ENCODE data around the gene BCL11A.

DNA sequence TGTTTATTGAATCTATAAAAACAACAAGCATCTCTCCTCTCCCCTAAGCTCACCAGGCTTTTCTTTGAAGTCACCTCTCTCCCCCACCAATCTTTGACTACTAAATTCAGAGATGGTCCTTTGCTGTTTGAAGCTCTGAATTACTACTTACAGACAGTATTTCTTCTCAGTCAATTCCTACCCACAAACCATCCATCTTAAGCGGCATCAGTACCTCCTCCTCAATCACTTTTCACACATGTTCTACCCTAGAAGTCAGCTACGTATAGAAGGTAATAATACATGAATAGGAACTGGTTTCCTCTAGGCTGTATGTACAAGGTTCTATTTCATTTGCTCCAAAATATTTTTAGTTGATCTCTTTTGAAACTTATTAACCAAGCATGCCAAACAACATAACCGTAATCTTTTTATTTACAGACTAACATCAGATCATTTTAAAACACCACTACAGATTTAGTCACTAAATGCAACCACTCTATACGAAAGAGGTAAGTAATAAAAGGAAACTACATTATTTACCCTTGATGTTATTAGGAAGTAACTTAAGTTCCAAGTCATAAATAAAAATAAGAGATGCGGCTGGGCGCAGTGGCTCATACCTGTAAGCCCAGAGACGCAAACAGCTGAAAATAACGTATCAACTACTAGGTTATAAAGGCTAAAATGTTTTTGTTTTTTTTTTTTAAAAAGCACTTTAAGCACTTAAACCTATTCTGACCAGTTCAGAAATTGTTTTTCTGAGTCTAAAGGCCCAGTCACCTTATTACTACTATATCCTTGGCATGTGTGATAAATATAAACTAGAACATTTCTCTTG lies 69.4 kb downstream of the RTN4 start:
- RRBS, result no CpG with 5 or more reads among the region's 8 CpGs

GRCh38 chr2:55102142-55102751 lies 52.0 kb upstream of the RTN4 start:
- RRBS, result no CpG with 5 or more reads among the region's 4 CpGs

- RRBS, result no CpG with 5 or more reads among the region's 9 CpGs
These were observed 70.4 kb upstream of the RTN4 start for GRCh38 chr2:55120455-55121291.

DNA sequence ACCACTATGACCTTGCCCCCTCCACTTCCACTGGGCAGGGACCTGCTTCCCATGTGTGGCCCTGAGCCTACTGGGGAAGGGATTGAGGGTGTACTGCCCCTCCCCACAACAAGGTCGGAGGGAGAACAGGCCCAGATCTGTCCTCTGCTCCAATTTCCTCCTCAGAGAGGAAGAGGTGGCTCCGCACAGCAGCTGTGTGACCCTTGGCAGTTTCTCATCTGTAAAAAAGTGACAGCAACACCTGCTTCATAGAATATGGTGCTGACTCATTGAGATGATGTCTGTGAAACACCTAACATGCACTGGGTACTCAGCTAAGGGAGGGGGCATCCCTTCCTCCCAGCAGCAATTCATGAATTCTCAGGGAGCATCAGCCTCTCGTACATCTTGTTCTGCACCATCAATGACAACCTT lies 72.8 kb downstream of the CLHC1 start:
- RRBS, result no CpG with 5 or more reads among the region's 3 CpGs

- RRBS, result no CpG with 5 or more reads among the region's 2 CpGs
These were observed 62.3 kb downstream of the CCDC88A start for GRCh38 chr2:55357195-55357928.

- RRBS, result no CpG with 5 or more reads among the region's 6 CpGs
These were observed 8.7 kb upstream of the PPP4R3B start for GRCh38 chr2:55625948-55626733.

DNA sequence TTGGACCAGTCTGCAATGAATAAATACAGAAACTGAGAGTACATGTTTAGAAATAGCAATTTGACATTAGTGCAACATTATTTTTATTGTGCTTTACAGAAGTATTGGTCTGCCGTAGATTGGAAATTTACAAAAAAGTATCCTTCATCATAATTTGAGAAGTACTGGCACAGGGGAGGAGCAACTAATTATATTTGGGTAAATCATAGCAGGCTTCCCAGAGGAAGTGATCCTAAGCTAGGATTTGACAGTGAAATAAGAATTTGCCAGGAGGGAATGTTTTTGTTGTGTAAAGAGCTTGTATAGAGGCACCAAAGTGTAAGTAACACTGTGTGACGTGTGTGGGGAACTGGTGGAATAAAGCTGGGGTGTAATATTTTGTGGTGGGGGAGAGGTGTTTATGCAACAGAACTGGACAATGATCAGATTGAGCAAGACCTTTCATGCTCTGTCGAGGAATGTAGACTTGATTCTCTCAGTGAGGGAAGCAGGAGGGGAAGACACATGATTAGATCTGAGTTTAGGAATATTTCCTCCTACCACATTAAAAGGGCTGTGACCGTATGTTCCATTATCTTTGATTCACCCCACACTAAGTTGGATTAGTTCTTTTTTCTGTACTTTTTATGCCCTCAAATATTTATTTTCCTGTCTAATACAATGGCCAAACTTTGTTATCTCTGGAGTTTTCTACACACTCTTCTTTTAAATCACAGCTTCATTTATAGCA lies 43.7 kb downstream of the EFEMP1 start:
- RRBS, result no CpG with 5 or more reads among the region's 4 CpGs

- RRBS, result no CpG with 5 or more reads among the region's 1 CpG
These were observed 25.7 kb downstream of the FANCL start for GRCh38 chr2:58215491-58215773.

DNA sequence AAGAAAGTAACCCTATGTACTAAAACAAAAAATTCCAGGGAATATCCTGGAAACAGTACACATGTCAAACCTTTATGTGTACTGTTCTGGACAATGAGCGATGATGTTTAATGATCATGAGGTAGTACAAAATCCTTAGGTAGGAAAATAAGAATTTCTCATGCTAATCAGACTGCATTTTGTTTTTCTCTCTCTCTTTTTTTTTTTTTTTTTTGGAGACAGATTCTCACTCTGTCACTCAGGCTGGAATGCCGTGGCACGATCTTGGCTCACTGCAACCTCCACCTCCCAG lies 233.1 kb upstream of the FANCL start:
- RRBS, result no CpG with 5 or more reads among the region's 3 CpGs

GRCh38 chr2:58925670-58925957 lies 684.5 kb upstream of the FANCL start:
- RRBS, result no CpG with 5 or more reads among the region's 4 CpGs

DNA sequence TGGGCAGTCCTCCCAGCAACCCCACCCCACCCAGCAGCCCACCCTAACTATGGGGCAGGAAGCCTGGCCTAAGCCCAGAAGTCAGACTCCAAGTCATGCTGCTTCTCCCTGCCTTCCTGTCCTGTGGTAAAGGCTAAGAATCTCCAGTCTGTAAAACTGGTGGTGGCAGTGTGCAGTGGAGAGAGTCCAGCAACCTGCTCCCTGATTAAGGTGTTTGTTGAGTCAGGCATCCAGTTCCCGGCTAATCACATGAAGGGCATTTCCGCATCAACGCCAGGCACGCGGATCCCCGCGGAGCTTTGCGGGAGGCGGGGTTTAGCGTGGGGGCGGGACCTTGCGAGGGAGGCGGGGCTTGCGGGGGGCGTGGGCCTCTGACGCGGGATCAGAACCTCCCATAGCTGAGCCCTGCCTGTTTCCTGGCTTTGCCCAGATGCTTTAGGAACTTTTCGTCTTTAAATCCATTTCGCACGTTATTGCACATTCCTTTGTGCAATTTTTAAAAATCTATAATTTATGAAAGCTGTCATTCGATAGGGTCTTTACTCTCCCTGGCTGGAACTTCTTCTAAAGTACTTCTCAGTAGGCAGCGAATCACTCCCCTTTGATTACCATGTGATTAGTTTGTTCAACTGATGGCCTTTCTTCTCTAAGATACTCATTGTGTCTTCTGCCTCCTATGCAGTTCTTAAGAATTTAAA lies 255.7 kb downstream of the BCL11A start:
- RRBS, result no CpG with 5 or more reads among the region's 22 CpGs

GRCh38 chr2:60521711-60522252 lies 31.7 kb downstream of the BCL11A start:
- RRBS, result no CpG with 5 or more reads among the region's 6 CpGs

DNA sequence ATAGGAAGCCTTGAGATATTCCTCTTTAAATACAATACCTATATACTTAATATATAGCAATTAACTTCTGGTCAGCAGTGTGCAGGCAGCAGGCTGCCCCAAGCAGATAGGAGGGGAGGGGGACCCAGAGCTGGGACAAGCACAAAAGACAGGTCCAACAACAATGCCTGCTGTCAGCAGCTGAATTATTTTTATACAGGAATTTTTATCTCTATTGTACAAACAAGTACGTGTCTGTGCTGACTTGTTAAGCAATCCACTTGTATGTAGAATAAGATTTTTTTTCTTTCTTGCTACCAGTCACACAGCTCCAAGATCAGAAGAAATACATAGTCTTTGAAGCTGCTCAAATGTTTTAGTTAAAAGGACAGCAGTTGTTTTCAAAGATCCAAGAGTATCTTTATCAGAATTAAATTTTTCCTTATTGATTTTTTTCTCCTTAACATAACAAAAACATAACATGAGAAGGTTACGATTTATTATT lies 16.7 kb downstream of the BCL11A start:
- RRBS, result no CpG with 5 or more reads among the region's 2 CpGs

DNA sequence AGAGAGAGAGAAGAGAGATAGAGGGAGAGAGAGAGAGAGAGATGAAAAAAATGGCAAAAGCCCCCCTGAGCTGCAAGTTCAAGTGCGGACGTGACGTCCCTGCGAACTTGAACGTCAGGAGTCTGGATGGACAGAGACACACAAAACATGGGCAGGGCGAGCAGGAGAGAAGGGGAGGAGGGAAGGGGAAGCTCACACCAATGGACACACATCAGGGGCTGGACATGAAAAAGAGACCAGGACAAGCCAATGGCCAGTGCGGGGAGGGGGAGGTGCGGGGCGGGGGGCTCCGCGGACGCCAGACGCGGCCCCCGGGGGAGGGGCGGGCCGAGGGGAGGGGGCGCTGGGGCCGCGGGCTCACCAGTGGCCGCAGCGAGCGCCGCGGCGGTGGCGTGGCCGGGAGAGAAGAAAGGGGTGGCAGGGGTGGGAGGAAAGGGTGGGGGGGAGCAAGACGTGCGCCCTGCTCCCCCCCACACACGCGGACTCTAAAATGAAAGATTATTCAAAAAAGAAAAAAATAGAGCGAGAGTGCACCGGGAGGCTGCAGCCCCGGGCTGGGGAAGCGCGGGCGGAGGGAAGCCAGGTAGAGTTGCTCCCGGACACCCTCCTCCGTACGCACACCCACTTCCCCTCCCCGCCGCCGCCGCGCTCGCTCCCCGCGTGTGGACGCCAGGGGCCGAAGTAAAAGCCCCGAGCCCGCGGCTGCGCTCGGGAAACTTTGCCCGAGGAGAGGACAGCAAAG lies at the start of gene BCL11A:
Gene BCL11A, minus strand, starts transcription at position 138 of the 742 bp plus-strand sequence.
- RRBS, result 3% methylated on average over 17 of the region's 57 CpGs

DNA sequence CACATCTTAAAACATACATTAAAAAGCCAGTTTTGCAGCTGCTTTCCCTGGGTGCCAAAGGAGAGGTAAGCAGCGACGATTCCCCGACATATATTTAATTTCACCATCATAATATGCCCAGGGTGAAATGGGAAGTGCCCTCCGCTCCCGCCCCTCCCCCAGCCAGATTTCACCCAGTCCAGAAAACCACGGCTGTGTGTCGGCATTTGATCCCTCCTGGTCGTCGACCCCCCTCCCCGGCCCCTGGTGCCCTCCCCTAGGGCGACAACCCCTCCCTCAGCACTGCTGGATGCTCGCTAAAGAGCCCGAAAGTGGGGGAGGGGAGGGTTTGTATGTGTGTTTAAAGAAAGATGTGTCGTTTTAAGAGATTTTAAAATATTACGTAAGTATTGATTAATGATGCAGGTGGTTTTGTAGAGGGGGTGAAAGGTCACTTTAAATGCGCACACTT lies 3.2 kb upstream of the BCL11A start:
- RRBS, result no CpG with 5 or more reads among the region's 16 CpGs

- RRBS, result no CpG with 5 or more reads among the region's 4 CpGs
These were observed 17.7 kb downstream of the REL start for GRCh38 chr2:60898939-60899524.

DNA sequence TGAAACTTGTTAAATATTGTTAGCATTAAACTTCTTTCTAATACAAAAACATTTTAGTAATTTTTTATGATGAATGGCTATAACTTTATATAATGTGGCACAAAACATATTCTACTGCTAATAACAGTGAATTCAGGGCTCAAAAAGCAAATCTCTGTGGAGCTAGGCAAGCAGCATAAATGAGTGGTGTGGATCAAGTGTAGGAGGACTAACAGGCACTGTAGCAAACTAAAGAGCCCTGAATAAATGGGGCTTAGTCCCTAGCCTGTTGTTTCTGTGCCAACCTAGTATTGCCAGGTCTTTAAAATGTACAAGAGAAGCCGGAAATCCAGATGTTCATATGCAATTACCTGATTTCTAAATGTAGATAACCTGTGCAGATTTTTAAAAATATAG lies 18.5 kb downstream of the REL start:
- RRBS, result no CpG with 5 or more reads among the region's 1 CpG

DNA sequence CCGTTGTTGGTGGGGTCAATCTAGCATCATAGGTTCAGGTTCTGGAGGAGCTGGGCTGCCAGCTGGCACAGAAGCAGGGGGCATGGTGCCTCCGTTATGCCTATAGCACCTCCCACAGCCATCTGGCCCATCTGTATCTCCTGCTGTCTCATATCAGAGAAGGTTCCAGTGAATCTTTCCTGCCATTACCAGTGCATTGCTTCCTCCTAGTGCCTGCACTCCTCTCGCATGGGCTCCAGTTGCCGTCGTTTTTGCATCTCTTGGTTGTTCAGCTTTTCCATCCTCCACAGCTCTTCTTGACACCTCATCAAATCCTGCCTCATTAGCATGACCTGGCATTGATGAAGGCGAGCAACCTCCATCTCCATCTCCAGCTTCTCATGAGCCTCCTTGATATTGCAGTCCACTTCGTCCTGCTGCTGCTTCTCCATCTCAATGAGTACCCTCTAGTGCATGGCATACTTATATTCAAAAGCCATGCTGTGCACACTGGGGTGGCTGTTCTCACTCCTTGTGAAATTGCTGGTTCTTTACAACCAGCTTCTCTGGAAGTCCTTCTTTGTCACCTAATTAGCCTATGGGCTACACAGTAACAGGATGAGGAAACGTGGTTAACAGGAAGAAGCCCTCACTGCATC lies 55.7 kb downstream of the REL start:
- RRBS, result no CpG with 5 or more reads among the region's 8 CpGs

GRCh38 chr2:60965328-60965818 lies 52.1 kb upstream of the PEX13 start:
- RRBS, result no CpG with 5 or more reads among the region's 1 CpG